Thoracic aorta endothelial cell (primary cell): Measurements from ENCODE around the genes CYP1A1, CPLX3 and IMP3.

- CAGE, long polyA plus RNA, result no peak
Observed at GRCh38 chr15:74635984-74636495, 20.4 kb downstream of the CLK3 start.

GRCh38 chr15:74670935-74672018 lies 24.5 kb downstream of the EDC3 start:
- CAGE, long polyA plus RNA, result no peak

GRCh38 chr15:74725427-74725710 lies at the start of gene CYP1A1:
TSS of gene CYP1A1 (minus strand) at chr15:74725528.
- CAGE, long polyA plus RNA, result no peak

DNA sequence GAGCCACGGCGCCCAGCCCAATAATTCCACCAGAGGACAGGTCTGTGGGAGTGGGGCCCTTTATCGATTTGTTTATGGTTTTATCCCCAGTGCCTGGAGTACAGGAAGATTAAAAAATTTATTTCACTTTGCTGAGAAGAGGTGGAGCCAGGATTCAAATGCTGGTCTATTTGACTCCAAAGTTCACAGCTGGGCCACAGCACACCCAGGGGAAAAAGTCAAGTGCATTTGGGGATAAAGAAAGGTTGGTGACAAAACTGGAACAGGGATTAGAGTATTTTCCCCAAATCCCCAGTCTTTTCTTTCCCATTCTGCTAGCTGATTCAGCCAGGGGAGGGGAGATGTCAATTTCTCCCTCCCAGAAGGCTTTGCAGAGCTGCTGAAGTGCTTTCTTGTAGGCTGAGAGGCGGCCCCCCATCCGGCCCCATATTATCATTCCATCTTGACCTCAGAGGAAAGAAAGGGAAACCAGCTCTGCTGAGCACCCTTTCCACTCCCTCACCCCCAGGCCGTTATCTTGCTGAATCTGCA lies 2.0 kb upstream of the CSK start:
- CAGE, long polyA plus RNA, result no peak

GRCh38 chr15:74826040-74827184 lies at the start of gene CPLX3:
TSS of gene CPLX3 (plus strand) at chr15:74826627.
- CAGE, long polyA plus RNA, result no peak

- CAGE, long polyA plus RNA, result no peak
Observed at GRCh38 chr15:74841965-74842264, 1.0 kb downstream of the ULK3 start.

- CAGE, long polyA plus RNA, result no peak
Observed at GRCh38 chr15:74844200-74844787, 1.3 kb upstream of the ULK3 start.

- CAGE, long polyA plus RNA, result no peak
Observed at GRCh38 chr15:74900245-74901210, 6.1 kb downstream of the FAM219B start.

DNA sequence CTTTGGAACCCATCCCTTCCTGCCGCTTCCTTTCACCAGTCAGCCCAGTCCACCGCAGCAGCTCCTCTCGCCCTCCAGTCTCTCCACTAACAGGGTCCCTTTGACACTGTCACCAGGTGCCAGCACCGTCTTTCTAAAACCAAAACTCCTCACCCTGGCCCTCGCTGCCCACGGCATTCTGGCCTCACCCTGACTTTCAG lies 4.1 kb downstream of the PPCDC start:
- CAGE, long polyA plus RNA, result no peak

- CAGE, long polyA plus RNA, result no peak
Observed at GRCh38 chr15:75389597-75390092, 21.2 kb upstream of the MAN2C1 start.

DNA sequence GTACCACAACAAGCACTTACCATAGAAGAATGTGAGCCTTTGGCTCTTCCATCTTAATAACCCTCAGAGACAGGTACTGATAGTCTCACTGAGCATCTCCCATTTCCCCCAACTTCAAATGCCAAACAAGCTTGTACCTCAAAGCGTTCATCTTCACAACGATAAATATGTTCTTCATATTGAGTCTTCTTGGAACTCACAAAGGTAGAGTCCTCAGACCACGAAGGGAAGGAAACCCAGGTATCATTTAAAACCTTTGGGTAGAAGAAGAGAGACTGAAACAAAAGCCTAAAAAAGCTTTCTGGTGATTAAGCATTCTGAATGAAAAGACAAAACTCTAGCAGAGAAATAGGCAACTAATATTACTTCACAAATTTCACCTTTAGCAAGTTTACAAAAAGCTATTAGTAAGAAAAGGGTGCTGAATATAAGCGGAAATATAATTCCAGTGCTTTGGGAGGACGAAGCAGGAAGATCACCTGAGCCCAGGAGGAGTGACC lies 31.5 kb upstream of the MAN2C1 start:
- CAGE, long polyA plus RNA, result no peak

DNA sequence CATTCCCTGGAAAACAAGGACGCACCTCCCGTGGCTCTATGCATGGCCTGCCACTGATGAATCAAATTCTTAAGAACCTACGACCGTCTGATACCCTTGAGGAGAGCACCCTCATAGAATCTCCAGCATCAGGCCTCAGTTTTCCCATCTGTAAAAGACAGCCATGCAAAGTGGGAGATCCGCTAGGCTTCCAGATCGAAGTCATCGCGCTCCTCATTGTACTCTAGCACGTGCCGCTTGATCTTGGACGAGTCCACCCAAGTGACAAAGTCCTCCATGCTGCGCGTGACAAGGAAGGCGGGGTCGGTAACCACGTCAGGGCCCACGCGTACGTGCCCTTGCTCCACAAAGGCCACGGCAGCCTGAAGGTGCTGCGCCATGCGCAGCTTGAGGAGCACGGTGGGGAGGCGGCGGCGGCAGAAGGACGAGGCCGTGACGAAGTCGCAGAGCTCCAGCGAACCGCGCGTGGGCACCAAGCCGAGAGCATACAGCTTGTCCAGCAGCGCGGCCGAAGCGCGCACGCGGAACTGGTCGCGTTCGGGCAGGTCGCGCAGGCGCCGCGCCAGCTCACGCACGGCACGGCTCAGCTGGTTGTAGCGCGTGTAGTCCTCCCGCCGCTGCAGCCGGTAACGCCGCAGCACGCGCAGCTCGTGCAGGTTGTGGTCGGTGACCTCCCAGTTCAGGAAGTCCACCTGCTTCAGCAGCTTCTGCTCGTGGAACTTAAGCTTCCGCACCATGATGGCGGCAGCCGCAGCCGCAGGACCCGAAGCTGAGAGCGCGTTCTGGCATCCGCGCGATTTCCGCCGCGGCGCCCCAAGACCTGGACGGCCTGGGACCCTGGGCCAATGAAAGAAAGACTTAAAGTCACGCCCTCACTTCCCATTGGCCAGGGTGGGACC lies at the start of gene IMP3:
TSS of gene IMP3 (minus strand) at position 793 of the 899 bp plus-strand sequence.
- CAGE, long polyA plus RNA, result start-site peak on the minus strand centred at position 789 of the sequence, 13 bp wide, 108 and 60 reads in 2 replicates

DNA sequence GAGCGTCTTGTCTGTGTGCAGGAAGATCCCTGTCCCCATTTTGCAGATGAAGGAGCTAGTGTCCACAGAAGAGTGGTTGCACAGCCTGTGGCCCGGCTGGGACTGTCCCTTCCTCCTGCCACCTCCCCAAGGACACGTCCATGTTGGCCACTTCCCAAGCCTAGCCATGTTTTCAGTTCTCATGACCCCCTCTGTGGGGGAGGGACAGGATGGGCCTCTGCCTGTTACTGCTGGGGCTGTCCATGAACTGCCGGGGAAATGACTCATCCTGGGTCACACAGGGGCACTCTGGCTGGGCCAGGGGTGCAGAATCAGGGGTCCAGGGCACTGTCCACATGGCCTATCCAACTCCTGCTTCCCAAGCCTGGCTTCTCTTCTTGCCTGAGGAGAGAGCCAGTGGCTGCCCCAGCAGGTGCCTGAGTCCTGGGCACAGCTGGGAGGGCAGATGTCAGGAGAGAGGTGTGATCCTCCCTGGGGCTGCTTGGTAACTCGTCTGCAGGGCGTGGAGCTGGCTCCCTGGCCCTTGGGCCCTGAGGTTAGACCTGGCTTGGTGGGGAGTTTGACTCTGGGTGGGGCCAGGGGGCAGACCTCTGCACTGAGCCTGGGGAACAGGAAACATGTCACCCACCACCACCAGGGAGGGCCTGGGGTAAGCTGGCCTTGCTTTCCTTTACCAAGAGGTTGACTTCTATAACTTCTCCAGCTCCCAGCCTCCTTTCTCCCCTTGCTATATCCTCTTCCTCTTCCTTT lies 3.7 kb downstream of the SNX33 start:
- CAGE, long polyA plus RNA, result no peak

DNA sequence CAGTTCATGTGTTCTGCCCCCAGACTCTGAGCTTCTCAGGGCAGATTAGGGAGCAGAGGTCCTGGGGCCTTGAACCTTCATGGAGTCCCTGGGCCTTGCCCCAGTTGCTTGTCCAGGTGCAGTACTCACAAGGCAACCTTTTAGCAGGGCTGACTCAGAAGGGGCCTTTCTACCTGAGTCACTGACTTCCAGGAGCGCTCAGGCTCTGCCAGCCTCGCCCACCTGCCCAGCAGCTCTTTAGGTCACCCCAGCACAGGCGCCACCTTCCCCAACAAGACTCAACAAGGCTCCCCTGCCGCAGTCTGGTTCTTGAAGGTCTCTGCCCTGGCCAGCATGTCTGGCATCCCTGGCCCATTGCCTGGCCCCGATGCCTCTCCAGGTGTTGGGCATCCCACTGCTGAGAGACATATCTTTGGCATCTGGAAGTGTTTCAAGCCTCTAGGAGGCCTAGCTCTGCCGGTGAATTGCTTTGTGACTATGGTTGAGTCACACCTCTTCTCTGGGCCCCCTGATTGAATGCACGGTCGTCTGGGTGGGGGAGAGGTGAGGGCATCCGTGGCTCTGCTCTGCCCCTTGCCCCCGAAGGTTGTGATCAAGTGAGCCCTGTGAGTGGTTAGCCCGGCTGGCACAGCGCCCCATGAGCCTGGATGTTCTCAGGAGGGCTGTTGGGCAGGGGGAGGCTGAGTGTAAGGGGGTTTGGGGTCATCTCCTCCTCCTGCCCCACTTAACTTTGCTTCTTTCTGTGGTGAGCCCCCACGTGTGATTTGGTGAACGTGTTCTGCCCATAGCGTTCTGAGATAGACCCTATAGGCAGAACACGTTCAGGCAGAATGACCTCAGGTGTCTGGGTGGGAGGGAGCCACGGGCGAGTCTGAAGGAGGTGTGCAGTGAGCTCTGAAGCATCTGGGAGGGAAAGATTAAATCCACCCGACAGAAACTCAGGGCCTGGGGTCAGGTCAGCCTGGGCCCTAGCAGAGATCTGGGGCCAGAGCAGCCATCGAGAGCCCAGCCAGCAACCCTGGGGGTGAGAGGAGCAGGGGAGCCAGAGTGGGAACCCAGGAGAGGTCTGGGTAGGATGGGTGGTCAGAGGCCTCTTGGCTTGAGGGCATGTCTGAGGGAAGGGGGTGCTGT lies 21.8 kb downstream of the SNX33 start:
- CAGE, long polyA plus RNA, result no peak

DNA sequence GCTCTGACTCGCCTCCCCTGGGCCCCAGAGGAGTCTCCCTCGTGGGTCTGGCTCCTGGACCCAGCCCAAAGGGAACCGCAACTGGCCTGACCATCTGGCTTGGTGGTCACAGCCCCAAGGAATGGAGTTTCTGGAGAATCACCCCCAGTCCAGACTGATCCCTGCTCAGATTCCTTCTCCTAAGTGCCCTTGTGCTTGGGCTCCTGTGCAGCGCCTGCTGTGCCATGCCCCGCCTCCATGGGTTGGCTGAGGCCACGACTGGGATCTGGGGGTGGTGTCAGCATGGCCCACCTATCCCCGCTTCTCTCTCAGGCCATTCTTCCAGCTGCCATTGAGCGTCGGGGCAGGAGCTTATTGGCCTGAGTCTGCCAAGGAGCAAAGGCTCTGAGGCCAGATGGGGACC lies 19.1 kb downstream of the CSPG4 start:
- CAGE, long polyA plus RNA, result no peak

GRCh38 chr15:75697425-75697960 lies 15.2 kb downstream of the CSPG4 start:
- CAGE, long polyA plus RNA, result no peak

GRCh38 chr15:75703905-75704141 lies 8.8 kb downstream of the CSPG4 start:
- CAGE, long polyA plus RNA, result no peak

DNA sequence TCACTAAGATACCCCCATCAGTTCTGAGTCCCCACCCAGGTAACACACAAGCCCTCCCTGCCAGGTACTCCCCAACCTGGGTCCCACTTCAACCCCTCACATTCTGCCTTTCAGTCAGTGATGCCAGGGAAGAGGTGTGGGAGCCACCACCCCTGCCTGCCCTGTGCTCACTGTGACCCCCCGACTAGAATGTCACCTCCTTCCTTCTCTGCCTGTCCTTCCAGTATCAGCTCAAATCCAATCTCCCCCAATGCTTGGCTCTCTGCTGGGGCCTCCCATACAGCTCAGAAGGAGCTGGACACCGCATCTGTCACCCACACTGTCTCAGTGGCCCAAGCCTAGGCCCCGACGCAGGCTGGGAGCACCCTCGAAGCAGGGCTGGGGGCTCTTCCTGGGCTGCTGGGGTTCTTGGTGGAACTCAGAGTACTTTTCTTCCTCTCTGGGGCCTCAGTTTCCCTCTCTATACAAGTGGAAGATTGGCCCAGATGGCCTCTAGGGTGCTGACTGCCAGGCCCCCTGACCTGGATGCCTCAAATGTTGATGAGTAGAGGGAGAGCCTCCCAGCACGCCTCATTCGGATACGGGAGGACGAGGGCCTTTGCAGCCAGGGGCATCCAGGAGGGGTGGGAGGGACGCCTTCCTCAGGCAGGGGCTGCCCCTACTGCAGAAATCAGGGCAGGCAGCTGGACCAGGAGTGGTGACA lies 2.4 kb downstream of the CSPG4 start:
- CAGE, long polyA plus RNA, result no peak

- CAGE, long polyA plus RNA, result no peak
Observed at GRCh38 chr15:75723089-75723484, 754 bp upstream of the ODF3L1 start.

DNA sequence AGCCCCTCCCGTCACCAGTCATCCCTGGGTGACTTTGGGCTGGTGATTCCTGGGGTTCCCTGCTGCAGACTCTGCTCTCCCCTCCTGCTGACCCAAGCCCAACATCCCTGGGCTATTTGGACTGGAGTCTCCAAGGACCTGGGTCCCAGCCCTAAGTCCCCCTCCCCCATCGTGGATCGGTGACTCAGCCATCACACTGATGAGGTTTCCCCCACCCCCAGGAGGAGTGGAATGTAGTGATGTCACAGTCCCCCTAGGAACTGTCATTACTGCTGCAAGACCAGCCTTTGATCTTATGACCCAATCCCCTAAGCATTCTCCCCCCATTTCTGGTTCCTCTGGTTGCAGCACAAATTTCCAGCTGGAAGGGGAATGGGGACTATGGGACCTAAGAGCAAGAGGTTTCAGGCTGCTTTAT lies 52.2 kb downstream of the ODF3L1 start:
- CAGE, long polyA plus RNA, result no peak